Bronchus (tissue), 1 donor: ENCODE measurements around a stretch of chr13.

GRCh38 chr13:32538866-32539436, 356 bp upstream of the N4BP2L2 start:
- PRO-cap = bidirectional peak, plus-strand start at chr13:32538912, minus-strand start at chr13:32538825

DNA sequence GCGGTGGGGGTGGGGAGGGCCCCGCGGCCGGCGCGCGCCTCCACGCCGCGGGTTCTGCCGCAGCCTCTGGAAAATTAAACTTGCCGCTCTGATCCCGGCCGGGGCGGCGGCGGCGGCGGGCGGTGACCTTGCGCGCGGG, 433 bp downstream of the PDS5B start:
- PRO-cap = no peak

GRCh38 chr13:32590221-32590696, 4.0 kb downstream of the PDS5B start:
- PRO-cap = no peak

- PRO-cap = no peak
Observed at GRCh38 chr13:32629031-32629380, 42.8 kb downstream of the PDS5B start.

DNA sequence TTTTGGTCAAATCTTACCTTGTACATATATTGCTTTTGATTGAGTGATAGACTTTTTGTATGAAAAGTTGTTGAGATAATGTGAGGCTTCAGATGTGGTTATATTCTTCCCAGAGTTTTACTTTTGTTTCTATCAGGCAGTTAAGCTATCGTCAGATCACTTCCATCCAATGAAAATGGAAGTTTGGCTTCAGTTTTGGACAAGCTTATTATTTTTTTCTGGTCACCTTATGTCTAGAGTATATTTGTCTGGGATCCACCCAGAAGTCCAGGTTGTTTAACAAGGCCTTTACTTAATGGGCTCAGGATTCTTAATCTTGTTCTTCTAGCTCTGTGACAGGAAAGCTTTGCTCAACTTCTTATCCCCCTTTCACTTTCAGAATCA, 150.8 kb downstream of the PDS5B start:
- PRO-cap = no peak

DNA sequence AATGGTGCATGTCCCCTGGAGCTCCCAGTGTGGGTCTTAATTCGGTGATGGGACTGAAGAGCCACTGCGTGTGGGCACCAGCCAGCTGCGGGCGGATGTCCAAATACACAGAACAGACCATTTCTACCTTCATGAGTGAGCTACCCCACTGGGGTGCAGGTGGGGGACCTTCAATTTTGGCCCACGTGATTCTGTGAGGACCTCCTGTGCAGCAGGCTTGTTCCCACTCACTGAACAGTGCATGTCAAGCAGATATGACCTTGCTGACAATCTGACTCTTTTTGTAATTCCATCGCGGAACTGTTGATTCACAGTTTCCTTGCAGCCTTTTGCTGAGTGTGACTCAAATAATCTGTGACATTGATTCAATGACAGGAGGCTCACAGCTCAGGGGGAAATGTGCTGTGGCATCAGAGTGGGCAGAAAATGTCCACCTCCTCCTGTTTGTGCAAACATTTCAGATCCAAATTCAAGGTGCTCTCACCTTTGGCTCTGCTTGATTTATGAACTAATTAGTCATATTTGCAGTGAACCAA, 170.2 kb upstream of the KL start:
- PRO-cap = no peak

- PRO-cap = no peak
Observed at GRCh38 chr13:33092494-33092985, 76.3 kb downstream of the KL start.

- PRO-cap = no peak
Observed at GRCh38 chr13:33105100-33105882, 89.1 kb downstream of the KL start.

DNA sequence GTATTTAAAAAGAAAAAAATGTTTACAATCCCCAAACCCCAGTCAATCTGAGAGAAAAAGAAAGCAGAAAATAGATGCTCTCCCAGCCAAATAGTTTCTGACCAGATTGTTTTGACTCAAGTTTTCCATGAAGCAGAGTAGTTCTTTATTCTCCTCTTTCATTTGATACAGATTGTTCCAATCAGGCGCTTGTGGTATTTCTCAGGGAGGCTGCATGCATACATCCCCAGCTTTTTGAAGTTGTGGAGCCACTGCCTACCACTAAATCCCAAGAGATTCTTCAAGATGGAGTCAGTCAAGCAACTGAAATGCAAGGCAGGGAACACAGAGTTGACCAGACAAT, 110.5 kb downstream of the STARD13 start:
- PRO-cap = no peak

DNA sequence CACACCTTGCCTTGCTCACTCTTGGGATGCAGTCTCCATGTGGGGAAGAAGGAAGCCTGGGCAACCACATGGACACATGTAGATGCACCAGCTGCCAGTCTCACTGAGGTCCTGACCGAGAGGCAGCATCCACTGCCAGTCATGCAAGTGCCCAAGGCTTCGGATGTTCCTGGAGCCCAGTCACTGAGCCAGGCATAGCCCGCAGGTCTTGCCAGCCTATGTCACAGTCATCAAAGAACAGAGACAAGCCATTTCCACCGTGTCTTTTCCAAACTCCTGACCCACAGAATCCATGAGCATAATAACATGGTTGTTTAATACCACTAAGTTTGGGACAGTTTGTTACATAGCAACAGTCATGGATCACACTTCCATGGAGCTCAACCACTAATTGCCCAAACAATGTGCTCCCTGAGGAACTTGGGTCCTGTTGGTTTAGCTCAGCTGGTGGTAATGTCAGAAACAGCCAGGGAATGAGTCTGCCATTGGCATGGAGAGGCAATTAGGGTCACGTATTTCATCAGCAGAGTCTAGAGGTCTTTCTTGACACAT, 21.5 kb downstream of the STARD13 start:
- PRO-cap = no peak

DNA sequence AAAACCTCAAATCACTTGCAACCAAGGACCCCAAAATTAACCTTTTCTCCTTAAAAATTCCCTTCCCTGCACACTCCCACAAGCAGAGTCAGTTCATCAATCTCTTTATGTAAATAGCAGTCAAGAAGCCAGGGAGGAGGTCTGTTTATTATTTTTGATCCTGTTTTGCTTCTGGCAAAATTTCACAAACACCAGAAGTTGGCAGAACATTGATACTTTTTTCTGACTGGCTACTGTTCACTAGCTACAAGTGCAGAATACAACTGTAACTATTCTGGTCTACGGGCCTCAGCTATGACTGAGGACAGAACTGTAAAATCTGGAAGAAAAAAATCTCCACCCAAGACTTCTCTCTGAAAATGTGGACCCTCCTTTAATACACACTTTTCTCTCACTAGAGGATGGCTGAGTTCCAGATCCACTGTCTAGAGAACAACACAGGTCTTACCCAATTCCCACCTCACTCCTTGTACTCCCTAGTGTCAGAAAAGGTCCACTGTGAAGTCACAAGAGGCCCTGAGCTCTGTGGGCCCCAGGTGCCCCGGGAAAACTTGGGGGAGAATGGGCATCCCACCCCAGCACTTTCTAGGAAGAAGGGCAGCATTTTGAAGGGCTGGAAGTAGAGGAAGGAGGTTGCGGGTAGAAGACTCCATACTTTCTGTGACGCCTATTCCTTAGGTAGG, 14.5 kb downstream of the STARD13 start:
- PRO-cap = no peak

GRCh38 chr13:33322086-33322820, 36.7 kb upstream of the STARD13 start:
- PRO-cap = no peak

- PRO-cap = no peak
Observed at GRCh38 chr13:33325177-33325684, 39.7 kb upstream of the STARD13 start.

- PRO-cap = unidirectional peak, plus-strand start at chr13:33349534
Observed at GRCh38 chr13:33348920-33349806, 63.6 kb upstream of the STARD13 start.

DNA sequence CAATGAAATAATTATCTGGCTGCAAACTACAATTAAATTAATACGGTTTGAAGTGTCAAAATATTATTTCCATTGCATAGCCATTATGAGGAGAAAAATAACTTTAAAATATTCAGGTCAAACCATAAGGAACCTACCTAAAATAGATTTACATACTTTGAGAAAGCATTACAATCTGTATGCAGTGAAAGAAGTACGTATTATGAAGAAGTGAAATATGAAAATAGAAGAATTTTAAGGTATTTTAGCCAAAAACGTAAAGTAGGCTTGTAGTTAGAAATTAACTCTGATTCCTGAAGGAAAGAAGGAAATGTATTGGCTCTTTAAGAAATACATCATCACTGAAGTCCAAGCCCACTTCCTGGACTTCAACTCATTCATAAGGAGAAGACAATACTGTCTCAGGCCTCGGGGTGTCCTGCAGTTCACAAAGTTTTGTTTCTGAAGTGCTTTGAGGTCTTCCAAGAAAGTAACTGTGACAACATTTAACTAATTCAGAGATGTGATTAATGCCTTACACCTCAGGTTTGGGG, 65.6 kb upstream of the STARD13 start:
- PRO-cap = no peak

GRCh38 chr13:33644558-33644951, 173.4 kb upstream of the RFC3 start:
- PRO-cap = no peak

GRCh38 chr13:33676638-33677370, 141.1 kb upstream of the RFC3 start:
- PRO-cap = bidirectional peak, plus-strand start at chr13:33676891, minus-strand start at chr13:33676796

GRCh38 chr13:33679168-33679695, 138.7 kb upstream of the RFC3 start:
- PRO-cap = bidirectional peak, plus-strand start at chr13:33679578, minus-strand start at chr13:33679429

- PRO-cap = no peak
Observed at GRCh38 chr13:33800248-33800720, 17.7 kb upstream of the RFC3 start.

GRCh38 chr13:34153303-34153882, 335.4 kb downstream of the RFC3 start:
- PRO-cap = no peak